ENCODE data around the gene TTC8.

- PRO-cap, 2 experiments, result no peak in any of the 2 experiments
These were observed 1.9 kb downstream of the FLRT2 start for GRCh38 chr14:85531759-85532416.

- PRO-cap, 2 experiments, result no peak in any of the 2 experiments
These were observed 8.7 kb downstream of the FLRT2 start for GRCh38 chr14:85538544-85539106.

- PRO-cap, 2 experiments, result no peak in any of the 2 experiments
These were observed 38.5 kb downstream of the FLRT2 start for GRCh38 chr14:85568528-85568827.

DNA sequence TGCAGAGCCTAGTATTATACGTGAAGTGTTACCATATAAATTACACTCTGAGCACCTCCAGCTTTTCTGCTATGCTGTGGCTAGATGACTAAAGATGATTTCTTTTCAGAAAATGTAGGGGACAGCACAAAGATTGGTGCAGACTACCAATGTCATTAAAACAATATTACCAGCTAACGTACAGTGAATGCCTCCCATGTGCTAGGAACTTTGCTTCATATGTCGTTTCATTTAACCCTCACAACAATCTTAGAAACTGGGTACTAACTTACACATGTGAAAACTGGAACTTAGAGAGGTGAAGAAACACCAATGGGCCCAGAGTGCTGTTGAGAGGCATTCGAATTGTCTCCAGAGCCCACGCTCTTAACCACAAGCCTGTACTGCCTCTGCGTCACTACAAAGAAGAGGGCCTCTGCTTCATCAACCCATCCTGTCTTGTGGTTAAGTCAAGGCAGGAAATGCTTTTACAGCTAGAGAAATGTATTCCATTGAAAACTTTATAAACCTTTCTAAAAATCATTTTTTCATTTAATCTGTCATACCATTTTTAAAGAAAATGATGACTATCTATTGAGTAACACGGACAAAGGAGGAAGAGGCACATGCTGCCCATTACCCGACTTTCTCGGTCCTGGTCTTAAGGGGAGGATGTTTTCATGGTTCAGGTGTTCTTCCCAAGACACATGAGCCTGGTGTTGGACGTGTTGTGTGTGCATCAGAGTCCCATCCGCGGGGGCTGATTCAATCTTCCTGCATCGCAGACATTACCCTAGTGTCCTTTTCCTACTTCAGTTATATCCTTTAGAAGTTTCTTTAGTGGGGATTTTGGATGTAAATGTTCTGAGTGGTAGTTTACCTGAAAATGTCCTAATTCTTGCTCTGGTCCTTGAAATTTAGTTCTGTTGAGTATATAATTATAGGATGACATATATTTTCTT is 1.4 kb downstream of the GPR65 start:
- PRO-cap, 2 experiments, result peak in 1 of 2 experiments; most common plus-strand start position 441 of the sequence (in 1); most common minus-strand start position 307 of the sequence (in 1)

- PRO-cap, 2 experiments, result no peak in any of the 2 experiments
These were observed 62.5 kb downstream of the PTPN21 start for GRCh38 chr14:88492133-88492977.

- PRO-cap, 2 experiments, result no peak in any of the 2 experiments
These were observed 826 bp downstream of the PTPN21 start for GRCh38 chr14:88553914-88554448.

DNA sequence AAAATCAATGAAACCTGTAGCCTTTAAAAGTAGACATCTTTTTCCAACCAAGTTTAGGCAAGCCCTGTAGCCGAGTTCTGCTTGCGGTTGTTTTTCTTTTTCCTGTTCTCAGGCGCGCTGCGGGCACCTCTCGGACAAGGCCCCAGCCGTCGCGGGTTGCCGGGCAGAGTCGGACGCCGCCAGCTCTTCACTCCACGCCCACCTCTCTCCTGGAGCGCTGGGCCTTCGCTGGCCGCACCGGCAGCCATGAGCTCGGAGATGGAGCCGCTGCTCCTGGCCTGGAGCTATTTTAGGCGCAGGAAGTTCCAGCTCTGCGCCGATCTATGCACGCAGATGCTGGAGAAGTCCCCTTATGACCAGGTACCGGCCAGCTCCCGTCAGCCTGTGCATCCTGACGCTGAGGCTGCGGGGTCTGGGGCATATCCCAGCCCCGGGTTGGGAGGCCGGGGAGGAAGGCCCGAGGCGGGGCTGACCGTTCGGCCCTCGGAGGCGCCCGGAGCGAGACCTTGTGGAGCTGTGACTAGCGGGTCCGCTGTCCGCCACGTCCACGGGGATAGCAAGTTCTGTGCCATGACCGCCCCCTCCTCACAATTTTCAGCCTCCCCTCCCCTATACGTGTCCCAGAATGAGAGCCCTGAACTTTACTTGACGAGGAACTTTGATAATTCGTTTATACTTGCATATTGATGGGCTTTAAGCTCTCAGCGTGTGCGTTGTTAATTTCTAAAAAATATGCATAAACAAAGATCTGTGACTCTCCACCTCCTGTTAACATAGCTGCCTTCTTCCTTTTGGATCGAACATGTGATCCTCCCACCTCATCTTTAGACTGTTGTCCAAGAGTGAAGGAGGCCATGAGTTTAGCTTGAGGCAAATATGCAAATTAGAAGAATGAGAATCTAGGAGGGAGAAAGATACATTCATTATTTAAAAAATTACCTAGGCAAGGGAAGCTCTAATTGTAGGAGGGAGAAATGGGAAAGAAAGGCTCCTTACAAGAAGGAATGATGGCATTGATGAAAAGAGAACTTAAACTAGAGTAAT is at the start of gene TTC8:
TTC8 (plus strand) TSS at position 190 of the 1,044 bp plus-strand sequence.
- PRO-cap, 2 experiments, result peak in 2 of 2 experiments; most common plus-strand start position 190 of the sequence (in 2)

DNA sequence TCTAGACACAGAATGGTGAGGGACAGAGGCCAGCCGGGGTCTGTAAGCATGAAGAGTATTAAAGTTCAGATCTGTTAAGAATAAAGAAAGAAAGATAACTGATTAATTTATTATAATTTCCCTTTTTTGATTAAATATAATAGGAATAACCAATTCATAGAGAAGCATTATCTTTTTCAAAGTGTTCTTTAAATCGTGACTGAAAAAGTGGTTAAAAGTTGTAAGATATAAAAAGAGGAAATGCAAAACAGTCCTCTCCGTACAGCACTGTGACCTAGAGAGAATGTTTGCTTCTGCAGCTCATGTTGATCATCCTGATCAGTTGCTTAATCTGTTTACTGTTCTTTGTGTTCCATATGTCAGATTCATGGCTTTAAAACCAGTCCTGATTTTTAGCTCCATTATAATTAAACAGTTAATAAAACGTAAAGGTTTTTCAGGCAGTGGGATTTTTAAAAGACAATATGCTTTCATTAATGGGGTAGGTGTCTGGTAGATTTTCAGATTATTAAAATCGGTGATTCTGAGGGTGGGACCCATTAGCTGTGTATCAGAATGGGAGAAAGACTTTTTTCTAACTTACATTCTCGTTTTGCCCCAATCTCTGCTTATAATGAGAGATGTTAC is 4.8 kb downstream of the TTC8 start:
- PRO-cap, 2 experiments, result no peak in any of the 2 experiments

GRCh38 chr14:89041111-89041799 is 216.8 kb downstream of the TTC8 start:
- PRO-cap, 2 experiments, result no peak in any of the 2 experiments

DNA sequence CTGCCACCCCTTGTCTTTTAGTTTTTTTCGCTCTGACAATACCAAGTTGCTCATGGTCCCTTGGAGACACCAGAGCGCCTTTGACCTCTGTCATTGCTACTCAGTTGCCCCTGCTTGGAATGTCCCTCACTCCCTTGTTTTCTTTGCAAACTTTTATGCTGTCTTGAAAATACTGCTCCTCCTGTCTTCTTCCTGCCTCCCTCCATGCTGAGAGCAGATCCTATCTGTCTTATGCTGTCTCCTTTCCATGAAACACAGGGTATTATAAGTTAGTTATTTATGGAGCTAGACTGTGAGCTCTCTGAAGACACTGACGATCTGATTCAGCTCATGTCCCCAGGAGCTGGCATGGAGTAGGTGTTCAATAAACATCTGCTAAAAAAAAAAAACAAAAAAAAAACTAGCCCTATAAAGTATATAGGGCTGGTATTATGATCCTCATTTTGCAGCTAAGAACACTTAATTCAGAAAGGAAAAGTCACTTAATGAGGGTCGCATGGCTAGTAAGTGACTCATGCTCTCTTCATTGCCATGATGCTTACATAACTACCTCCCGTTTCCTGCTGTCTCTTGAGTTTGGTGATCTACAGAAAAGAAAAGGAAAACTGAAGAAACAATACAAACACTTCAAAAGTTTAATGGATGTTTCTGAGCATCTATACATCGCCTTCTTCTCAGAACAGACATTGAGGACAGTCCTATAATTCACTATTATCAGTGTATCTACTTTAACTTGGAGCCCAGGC is 113.7 kb downstream of the FOXN3 start:
- PRO-cap, 2 experiments, result no peak in any of the 2 experiments

DNA sequence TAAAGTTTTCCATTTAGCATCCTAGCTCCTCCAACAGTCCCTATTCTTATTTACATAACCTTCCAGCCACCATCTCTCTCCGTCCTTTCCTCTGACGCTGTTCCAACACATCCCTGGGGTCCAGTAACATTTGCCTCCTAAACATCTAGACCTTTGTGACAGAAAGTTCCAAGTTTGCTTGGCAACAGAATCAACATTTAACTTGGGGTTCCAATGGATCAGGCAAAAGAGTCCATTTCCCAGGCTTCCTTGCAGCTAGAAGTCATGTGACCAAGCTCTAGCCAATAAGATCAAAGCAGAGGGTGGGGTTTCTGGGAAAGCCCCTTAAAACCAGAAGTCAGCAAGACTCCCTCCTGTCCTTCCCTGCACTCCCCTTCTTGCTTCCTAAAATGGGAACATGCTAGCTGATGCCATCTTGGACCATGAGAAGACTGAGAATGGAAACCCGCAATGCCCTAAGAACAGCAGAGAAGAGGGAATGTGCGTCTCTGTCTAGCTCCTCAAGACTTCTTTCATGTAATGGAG is 14.7 kb downstream of the FOXN3 start:
- PRO-cap, 2 experiments, result no peak in any of the 2 experiments

DNA sequence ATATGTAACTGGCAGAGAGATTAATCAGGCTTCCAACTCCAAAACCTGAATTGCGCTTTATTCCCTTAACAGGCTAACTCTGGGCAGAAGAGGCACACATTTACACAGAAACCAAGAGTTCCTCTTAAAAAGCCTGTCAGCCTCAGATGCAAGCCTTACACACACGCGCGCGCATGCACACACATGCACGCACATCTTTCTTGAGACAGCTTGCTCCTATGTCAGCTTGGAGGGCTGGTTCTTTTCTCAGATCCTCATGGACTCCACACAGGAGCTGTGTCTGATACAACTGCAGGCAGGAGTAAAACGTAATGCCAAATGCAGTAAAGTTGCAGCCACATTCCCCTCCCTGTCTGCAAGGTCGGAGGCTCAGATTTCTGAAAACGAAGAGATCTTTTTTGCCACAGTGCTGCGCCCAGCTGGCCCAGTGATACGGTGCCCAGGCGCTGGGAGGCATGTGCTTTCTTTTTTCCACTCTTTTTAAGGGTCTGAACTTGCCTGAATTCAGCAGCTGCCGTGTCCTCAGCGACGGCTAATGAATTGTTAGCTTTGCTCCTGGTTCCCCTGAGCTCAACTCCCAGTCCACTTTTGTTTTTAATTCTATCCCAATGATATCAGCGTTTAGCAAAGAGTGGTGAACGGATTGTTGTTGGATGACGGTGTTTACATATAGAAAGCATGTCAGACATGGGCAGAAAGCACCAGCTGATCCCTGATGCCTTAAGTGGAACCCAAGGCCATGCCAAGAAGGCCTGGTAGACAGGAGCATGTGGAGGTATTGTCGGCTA is 72.9 kb upstream of the FOXN3 start:
- PRO-cap, 2 experiments, result no peak in any of the 2 experiments

DNA sequence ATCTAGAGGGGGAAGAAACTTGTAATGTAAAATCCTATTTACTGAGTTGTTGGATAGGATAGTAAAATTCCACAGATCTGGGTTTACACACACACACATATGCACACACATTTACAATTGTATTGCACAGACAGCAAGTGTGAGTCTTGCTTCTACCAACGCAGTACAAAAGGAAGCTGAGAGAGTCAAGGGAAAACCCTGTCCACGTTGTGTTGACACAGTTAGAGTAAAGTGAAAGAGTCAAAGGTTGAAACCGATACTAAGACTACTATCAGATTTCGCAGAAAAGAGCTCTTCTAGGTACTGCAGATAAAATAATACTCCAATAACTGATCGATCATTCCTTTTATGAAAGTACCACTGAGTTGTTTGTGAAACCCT is 224.4 kb upstream of the FOXN3 start:
- PRO-cap, 2 experiments, result no peak in any of the 2 experiments

DNA sequence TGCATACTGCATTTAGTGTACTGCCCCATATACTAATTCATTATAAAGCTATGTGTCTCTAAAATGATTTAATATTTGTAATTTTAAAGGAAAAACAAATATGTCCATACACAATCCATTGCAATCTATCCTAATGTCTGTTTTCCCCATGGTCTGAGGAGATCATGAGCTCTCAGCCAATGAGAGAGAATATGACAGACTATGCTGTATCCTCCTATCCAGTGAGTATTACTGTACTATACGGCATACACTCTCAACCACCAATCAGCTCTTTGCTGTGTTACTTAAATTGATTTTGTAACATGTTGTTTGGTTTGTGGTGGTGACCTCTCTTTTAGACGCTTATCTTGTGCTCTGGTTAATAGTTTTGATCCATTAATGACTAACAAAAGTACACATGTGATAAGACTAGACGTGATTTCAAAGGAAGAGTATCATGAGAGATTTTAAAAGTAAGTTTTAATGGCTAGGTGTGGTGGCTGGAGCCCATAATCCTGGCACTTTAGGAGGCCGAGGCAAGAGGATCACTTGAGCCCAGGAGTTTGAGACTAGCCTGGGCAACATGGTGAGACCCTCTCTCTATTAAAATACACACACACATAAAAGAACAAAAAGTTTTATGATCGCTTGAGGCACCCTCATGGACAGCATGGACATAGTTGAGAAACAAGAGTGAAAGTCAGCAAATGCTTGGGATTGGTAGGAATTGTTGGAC is 231.6 kb upstream of the FOXN3 start:
- PRO-cap, 2 experiments, result no peak in any of the 2 experiments

DNA sequence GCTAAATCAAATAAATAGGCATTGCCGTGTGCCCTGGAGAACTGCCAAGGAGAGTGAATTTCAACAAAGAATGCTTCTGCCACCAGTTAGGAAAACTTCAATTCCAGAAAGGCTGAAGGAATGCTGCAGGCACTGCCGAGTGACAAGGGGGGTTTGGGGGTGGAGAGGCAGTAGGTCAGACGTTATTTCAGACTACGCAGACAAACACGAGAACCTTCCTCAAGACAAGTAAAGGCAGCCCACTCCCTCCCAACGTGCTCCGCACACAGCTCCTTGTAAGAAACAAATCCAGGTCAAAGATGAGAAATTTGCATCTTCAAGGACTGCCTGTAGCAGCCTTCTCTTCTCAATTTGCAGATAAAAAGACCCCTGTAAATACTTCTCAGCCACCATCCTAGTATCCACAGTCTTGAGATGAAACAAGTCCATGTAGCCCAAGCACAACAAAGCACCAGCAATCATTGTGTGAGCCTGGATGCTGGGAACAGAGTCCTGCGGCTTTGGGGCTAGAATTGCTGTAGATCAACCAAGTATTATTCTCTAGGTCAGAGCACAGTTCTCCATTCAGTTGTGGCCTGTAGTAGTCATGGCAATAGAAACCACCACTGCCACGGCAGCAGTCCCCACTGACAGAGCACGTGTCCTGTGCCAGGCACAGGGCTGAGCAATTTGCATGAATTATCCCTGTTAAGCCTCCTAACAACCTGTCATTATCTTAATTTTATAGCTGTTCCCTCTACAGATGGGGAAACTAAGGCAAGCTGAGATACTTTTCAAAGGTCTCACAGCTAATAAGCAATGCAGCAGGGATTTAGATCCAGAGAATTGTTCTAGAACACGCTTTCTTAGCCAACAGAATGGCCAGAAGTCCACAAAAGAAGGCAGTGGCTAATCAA is 43.1 kb downstream of the EFCAB11 start:
- PRO-cap, 2 experiments, result no peak in any of the 2 experiments

- PRO-cap, 2 experiments, result no peak in any of the 2 experiments
These were observed 22.3 kb downstream of the PSMC1 start for GRCh38 chr14:90278657-90278987.

DNA sequence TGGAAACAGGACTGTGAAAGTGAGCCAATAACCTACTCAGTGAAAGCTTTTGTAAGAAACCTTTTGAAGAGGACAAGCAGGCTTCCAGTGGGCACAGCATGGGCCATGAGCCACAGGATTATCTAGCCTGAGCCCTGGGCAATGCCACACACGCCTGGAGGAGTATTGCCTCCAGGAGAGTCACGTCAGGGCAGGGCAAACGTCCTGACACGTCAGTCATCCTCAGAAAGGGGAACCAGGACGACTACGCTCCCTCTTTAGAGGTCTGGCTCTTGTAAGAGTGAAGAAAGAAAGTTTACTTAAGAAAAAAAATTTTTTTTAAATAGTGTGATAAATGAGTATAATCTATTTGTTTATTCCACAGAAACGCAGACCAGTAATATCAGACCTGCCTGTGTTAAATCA is 32.2 kb downstream of the NRDE2 start:
- PRO-cap, 2 experiments, result no peak in any of the 2 experiments

DNA sequence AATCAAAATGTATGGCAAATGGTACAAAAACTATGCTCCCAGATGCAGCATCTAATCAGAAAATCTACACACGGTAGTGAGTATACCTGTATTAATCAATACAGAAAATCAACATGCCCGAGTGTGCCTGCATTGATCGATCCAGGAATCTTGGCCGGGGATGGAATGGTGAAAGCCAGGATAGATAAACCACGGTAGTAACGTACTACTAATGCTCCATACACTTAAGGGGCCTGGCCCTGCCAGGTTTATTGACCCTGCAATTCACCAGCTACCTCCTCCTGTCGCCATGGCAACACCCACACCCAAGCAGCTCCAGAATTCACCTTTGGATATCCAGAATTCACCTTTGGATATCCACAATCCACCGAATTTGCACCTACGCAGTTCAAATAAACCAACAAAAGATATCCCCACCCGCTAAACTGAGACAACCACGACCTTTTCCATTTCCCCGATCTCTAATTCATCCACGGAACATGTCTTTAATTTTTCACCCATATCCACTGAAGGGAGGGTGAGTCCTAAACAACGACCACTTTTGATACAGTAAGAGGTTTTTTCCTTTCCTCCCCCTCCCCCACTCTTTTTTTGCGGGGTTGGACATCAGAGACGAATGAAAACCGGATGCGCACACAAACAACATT is 14.8 kb upstream of the CALM1 start:
- PRO-cap, 2 experiments, result peak in 2 of 2 experiments; most common minus-strand start position 427 of the sequence (in 1)

- PRO-cap, 2 experiments, result no peak in any of the 2 experiments
These were observed 115.8 kb downstream of the CALM1 start for GRCh38 chr14:90512543-90513140.

DNA sequence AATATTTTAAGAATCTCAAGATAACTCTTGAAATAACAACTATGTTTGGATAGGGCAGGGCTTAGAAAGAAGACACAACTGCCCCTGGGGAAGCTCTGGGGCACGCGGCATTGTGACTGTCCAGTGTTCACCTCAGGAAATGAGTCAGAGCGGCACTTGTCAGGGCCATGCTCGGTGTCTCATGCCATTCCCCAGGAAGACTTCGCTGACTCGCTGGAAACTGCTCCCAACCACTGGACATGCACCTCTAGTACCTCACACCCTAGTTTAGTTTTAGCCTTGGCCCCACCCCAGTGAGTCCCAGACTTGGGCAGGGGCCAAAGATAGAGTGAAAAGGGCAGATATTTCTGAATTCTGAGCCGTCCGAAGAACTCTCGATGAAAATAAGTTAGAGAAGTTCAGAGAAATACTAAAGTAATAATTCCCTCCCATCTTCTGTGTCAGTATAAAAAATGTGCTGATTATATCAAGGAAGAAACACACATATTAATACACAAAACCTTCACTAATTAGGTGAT is 191.9 kb downstream of the TTC7B start:
- PRO-cap, 2 experiments, result no peak in any of the 2 experiments